ENCODE measurements around a stretch of chr10.

DNA sequence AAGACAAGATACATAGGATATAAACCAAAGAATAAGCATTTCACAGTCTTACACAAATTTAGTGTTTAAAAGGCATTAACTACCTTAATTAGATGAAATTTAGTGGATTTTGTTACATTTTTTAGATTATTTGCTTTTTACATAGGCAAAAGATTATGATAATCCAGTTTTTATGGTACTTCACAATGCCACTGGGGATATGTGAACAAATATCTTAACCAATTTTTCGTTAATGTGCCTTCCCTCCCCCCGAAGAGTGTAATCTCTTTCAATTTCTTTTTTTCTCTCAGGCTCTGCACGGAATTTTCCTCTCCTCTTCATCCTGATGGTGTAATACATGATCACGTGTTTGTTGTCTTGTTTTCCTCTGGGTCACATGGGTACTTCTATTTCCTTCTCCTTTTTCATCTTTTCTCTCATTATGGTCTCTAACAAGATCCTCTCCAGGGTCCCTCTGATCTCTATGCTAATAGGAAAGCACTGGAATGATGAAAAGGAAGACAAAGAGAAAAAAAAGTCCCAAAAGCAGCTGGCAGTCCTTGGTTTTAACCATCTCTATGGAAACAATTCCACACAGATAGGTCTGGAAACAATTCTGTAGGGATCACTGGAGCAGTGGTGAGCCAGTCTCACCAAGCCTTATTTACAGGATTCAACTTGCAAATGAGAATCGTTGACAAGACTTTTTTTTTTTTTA, 3.6 kb upstream of the HNRNPH3 start:
- PRO-cap, 2 experiments: no peak in any of the 2 experiments

DNA sequence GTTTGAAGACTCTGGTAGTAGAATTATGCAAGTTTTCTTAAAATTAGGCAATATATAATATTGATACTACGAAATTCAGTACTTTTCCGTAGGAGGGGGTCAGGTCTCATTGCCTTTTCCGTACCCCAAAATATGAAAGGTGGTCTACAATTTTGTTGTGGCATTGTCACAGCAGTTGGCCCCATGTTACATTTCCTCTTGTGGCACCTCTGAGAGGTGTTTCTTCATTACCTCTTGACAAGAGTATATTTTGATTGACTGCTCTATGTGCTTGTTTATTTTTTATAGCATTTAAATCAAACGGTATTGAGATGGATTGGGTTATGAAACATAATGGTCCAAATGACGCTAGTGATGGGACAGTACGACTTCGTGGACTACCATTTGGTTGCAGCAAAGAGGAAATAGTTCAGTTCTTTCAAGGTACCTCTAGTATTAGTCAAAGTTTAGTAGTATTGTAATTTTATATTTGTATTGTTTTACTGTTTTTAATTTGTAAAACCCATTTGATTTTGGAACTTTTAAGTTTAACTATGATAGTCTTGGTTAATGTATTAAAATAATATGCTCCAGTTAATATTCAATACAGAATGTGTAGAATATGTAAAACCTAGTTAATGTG, 4.3 kb upstream of the PBLD start:
- PRO-cap, 2 experiments: no peak in any of the 2 experiments

DNA sequence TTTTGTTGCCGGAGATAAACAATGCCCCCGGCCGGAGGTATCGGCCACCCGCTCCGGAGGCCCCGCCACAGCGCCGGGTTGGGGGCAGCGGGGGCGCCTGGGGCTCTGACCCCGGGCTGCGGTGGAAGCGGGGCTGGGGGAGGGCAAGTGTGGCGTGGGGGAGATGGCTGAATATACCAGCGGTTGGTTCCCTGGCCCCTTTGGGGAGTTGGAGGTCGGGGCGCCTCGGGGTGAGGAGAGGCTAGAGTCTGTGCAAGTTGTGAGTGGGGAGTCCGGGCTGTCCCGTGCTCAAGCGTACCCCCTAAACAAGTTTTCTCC, 758 bp downstream of the TET1 start:
- PRO-cap, 2 experiments: no peak in any of the 2 experiments

DNA sequence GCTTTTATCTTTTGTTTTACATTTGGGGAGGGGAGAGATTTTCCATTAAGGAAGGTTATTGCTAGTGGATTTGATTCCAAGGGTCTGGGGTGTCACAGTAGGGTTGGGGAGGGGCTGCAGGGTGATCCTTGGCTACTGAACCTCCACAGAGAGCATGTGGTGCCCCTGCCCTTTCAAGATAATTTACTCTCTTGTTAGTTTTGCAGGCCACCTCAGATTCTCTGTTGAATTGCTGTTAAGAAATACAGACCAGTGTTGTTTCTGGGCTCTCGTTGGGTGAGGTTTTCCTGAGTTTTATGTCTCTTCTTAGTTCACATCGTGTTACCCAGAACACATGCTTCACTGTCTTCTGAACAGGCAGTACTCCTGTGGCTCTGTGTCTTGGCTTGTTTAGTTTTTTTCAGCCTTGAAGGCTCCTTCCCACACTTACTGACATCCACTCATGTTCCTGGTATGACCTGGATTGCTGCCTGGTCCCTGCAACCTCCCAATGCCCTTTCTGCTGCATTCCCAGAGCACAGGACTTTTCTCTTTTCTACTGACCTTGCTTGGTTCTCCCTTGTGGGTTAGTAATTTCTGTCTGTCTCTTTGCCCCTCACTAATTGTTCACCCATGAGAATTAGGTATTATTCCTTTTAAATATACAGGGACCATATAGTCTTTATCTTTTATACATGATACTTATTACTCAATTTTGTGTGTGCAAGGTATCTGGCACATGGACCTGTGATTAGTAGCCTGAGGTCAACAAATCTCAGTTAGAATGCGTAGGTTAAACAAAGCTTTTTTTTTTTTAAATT, 4.4 kb downstream of the KIFBP start:
- PRO-cap, 2 experiments: no peak in any of the 2 experiments

DNA sequence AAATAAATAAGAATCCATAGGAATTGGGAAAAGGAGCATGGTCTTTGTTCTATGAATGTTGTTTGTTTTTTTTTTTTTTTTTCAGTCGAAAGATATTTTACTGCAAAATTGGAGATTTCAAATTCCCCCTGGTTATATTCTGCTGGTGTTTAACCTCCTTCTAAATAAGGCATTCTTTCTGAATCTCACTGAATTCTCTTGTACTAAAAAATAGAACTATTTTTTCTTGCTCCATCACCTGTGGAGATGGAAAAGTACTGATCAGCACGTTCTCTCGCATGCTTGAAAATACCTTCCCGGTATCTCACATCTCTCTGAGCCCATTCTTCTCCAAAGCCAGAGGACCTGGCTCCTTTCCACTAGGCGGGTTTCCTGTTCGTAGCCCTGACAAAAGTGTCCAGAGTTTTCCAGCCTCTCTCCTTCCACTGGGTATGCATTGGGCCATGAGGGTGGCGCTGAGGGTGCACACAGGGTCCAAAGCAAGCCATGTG, 16.4 kb upstream of the SRGN start:
- PRO-cap, 2 experiments: no peak in any of the 2 experiments

DNA sequence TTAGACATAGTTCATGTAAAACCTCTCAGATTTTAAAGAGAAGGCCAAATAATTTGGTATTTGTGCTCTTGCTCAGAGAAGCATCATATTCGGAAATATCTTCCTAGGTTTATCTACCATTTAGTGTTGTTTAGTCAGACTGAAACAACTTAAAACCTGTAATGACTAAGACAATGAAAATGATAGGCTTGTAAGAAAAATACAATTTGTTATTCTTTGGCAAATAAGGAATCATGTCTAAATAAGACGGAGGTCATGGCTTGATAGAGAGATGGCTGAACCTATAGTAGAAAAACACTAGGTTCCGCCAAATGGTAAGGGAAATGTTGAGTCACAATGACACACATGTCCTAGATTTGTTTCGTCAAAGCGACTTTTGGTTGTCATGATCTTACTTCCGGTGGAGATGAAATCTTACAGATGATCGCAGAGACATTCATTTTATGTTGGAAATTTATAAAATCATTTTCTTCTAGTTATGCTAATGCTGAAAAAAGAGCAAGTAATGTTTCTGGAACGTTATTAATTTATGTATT, 933 bp downstream of the SRGN start:
- PRO-cap, 2 experiments: peak in 2 of 2 experiments; most common plus-strand start position 306 of the sequence (in 1); most common minus-strand start position 265 of the sequence (in 2)

GRCh38 chr10:69095557-69096102, 7.7 kb downstream of the SRGN start:
- PRO-cap, 2 experiments: peak in 2 of 2 experiments; most common plus-strand start chr10:69095805 (in 2)

DNA sequence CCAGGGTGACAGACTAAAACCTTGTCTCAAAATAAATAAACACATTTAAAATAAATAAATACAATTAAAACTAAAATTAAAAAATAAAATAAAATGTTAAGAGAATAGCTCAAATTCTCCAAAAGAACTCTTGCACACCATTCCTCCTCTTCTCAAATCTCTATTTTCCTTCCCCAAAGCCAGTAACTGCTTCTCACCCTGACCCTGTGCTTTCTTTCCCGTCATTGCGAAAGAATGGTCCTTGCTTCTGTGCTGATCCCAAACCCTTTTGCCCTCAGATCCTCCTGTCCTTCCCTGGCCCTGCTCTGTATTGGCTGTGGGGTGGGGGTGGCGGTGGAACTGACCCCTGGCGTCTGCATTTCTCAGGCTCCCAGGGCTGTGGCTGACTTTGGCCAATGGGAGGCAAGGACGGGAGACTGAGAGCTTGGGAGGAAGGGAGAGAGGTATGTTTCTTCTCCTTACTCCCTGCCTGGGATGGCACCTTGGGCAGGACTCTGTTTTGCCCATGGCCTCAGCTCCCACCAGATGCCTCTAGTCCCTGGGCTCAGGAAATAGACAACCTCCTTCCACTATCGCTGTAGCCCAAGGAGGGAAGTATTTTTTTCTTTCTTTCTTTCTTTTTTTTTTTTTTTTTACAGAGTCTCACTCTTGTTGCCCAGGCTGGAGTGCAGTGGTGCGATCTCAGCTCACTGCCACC, 12.6 kb downstream of the SRGN start:
- PRO-cap, 2 experiments: peak in 2 of 2 experiments; most common plus-strand start position 422 of the sequence (in 2)

GRCh38 chr10:69377573-69378673, 38.8 kb downstream of the TACR2 start:
- PRO-cap, 2 experiments: no peak in any of the 2 experiments

GRCh38 chr10:69382382-69382947, 34.3 kb downstream of the TACR2 start:
- PRO-cap, 2 experiments: no peak in any of the 2 experiments

- PRO-cap, 2 experiments: no peak in any of the 2 experiments
These were observed 32.0 kb downstream of the TACR2 start for GRCh38 chr10:69384745-69385148.

DNA sequence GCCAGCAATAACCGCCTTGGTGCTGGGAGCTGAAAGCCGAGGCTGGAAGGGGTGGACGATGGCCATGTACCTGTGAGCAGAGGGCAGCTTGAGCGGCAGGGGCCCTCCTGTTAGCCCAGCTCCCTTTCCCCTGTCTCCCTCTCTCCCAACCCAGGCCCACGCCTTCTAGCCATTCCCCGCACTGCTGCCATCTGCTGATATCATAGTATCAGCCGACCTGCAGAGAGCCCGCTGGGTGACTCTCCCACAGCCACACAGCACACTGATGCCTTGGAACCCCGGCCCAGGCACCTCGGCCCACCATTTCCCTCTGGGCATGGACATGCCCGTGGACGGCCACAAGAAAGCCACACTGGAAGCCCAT, 1.7 kb downstream of the TACR2 start:
- PRO-cap, 2 experiments: no peak in any of the 2 experiments

DNA sequence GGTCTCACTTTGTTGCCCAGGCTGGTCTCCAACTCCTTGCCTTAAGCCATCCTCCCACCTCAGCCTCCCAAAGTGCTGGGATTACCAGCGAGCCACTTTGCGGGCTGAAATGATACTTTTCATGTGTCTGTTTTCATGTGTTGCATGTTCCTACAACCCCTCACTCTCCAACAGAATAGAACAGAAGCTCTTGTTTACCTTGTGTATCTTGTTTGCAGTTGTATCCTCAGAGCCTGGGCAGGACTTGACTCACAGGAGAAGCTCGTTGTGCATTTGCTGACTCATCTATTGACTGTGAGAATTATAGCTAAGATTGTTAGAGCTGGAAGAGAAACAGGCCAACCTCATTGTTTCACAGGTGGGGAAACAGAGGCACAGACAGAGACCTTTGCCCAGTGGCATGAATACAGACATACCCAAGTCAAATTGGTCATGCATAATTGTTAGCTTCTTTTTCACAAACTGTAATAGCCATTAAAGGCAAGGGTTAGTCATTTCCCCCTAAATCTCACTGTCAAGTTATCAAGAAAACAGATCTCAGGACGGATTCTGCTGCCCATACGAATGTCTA, 4.6 kb upstream of the TSPAN15 start:
- PRO-cap, 2 experiments: no peak in any of the 2 experiments

DNA sequence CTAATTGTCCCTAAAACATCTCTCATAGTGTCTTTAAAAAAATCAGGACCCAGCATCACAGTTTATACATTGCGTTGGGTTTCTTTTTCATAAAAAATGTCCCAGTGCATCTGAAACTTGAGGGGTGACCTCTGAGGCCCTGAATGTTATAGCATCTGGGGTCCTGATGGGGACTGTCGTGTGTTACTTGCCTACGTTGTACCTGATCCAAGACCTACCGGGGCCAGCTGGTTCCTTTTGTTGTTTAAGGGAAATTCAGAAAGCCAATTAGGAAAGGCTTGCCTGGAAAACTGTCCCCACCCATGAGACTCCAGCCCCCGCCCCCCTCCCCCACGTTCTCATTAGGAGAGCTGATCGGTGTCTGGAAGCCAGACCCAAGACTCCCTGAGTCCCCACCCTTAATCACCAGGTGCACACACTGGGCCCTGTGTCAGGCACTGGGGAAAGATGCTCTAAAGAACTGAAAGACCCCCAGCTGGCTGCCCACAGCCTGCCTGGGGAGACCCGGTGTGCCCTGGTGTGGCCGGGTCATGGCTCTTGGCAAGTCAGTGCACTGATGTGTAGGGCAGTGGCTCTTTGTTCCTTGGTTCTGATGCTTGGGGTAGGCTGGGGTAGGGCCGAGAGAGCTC, 16.6 kb downstream of the TSPAN15 start:
- PRO-cap, 2 experiments: no peak in any of the 2 experiments

- PRO-cap, 2 experiments: no peak in any of the 2 experiments
These were observed 79.0 kb downstream of the FAM241B start for GRCh38 chr10:69709086-69709500.

DNA sequence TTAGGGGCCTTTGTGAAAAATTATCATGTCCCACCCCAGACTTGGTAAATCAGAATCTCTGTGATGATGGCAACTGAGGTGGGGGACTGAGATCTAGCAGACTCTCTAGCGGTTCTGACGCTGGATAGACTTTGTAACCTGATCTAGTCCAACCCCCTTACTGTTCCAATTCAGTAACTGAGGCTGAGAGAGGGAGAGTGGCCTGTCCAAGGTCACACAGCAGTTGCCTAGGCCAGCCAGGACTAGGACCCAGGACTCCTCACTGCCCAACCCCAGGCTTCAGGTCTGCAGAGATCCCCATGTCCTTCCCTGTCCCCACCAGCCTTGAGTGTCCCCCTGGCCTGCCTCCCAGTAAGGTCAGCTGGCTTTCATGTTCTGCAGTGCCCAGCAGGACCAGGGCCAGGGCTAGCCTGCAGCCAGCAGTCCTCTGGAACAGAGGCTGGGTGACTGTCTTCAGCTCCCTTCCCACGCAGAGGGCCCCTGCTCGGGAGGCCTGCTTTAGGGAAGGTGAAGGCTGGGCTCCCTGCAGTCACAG, 71.6 kb upstream of the COL13A1 start:
- PRO-cap, 2 experiments: no peak in any of the 2 experiments

- PRO-cap, 2 experiments: no peak in any of the 2 experiments
These were observed 778 bp downstream of the COL13A1 start for GRCh38 chr10:69802277-69803091.

DNA sequence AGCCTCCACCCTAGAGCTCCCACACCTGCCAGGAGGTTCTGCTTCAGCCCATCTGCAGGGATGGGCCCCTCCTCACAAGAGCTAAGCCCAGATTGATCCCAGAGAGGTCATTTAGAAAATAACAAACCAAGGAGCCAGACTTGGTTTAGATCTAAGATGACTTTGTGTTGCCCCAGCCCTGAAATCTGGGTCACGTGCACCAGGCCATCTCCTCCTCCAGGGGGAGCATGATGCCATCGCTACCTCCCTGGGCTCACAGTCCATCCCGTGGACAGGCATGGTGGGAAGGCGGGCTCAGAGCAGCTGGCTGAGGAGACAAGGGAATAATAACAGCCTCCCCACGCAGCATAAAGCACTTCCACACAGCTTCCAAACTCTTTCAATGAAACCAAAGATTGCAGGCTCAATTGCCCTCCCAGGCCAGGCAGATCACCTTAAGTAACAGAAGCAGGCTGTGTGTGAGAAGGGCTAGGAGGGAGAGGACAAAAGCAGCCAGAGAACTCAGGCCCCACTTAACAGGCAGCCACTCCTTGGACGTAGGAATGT, 99.9 kb downstream of the COL13A1 start:
- PRO-cap, 2 experiments: no peak in any of the 2 experiments

GRCh38 chr10:69956541-69956865, 96.1 kb upstream of the MACROH2A2 start:
- PRO-cap, 2 experiments: no peak in any of the 2 experiments

- PRO-cap, 2 experiments: no peak in any of the 2 experiments
These were observed 39.5 kb downstream of the MACROH2A2 start for GRCh38 chr10:70091946-70092748.